WTC11 (cell line): Measurements from ENCODE around the gene NBPF15.

DNA sequence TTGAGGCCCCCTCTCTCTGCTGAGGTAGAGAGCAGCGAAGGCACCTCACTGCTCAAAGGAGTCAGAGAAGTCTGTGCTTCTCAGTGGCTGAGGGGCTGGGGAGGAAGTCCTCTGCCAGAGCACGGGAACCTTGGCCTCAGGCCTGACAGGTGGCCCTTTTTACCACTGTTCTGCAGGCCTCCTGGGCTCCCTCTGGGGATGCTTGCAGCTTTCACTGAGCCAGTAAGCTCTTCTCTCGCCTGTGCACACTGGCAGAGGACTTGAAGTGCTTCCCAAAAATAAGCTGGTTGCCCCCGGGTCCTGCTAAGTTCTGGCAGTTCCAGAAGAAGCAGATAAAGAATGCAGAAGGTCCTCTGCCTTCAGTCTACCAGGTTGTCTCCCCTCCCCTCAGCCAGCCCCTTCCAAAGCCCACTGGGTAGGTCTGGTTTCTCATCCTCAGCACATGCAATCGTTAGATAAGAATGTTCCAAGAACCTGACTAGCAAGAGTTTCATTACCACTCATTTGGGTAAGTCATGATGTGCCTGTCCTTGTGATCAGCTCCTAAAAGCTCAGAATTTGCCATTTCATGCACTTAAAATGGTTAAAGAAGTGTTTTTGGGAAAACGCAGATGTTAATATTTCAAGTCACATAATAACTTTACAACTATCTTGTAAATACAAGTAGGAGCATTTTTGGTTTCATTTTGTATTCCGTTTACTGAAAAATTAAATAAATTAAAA lies 53.9 kb downstream of the TENT5C start:
- PRO-cap = no peak

- PRO-cap = no peak
Measured at GRCh38 chr1:117676028-117676455, 70.2 kb downstream of the TENT5C start.

DNA sequence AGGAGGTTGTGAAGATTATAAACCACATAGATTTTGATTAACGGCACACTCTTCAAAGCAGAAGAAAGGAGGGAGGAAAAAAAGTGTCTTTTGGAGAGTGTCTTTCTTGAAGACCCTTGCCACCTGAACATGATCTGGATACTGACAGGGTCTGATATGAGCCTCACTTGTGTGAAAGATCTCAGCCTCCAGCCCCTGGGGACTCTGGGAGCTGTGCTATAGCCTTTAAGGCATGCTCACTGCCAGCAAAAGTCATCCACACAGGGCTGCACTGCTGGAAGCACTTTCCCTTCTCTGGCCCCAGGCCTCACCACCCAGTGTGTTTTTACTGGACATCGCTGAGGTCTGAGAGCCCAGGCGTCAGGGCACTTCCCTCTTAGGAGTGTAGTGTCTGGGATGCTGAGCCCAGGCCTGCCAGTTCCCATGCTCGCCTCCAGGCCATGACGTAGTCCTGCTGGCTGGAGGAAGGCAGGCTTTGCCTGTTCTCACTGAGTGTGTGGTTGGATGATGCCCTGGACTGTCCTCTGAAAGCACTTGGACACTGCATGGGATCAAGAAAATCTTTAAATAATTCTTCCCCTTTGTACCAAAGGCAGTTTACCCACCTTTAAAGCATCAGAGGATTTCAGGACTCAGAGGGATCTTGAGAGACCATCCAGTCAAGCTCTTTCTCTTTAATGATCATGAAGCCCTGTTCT lies 101.2 kb downstream of the GDAP2 start:
- PRO-cap = no peak

DNA sequence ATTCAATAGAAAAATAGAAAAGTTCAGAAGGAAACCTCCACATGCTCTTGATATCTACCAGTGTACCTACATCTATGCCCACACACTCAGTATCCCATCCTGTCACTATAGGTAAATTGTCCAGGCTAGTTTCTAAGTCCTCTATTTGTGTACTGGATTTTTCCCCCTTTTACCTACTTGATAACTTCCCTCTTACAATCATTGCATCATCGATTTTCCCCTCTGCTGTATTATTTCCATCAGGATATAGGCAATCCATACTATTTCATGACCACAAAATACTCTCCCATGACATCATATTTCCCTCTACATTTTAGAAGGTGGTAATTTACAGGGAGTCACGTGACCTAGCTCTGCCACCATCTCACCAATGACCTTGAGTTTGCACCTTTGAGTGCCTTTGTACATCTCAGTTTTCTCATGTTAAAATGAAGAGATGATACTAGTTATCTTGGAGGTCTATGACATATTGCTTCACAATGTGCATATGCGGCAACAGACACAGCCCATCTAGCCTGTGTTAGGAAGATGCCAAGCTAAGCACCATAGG lies 88.2 kb downstream of the GDAP2 start:
- PRO-cap = no peak

- PRO-cap = no peak
Measured at GRCh38 chr1:117960131-117960330, 30.5 kb downstream of the WDR3 start.

GRCh38 chr1:118988524-118988748 lies 293 bp upstream of the TBX15 start:
- PRO-cap = no peak

DNA sequence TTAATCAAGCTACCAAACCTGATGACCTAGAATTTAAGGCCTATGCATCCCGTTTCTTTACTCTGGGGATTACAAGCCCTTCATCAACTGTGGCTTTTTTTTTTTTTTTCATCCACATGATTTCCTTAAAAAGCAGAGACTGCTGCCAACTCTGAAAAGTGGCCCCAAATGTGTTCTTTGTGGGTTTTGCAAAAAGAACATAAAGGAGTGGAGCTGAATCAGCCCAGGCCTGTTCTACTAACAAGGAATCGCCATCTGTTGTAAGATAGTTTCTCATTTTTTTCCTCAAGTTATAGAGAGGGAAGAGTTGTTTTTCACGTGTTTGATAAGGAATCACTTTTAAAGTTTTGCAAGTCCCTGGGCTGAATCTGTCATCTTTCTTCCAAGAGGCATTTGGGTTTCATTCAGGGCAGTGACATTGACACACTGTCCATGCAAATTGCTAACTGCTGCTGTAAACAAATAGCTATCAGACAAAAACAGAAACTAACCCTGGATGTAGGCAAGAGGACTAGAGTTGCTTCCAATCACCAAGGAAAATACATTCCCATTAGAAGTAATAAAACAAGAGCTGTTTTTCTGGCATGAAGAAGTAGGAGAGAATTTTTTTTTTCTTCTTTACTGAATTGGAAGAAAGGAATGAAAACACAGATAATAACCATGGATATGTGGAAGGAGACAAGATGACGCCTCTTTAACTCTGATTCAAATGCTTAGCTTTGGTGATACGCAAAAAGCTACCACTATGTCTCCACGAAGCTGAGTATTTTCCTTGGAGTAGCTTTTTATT lies 58.7 kb upstream of the TBX15 start:
- PRO-cap = no peak

GRCh38 chr1:119675163-119675957 lies 27.3 kb upstream of the ZNF697 start:
- PRO-cap = bidirectional peak, plus-strand start at chr1:119675511, minus-strand start at chr1:119675399

DNA sequence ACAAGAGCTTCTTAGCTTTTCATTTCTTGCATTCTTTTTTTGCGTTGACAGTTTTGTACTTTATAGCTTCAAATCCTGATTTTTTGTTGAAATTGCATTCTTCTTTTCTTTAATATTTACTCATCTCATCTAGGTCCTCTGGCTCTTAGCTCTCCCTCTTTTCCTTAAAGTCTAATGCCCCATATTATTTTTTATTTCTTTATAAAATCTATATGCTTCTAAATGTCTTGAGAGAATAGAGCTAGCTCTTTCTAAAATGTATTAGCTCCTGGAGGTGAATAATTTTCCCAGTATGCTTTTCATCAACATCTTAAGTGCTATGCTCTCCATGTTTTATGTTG lies 17.4 kb downstream of the ADAM30 start:
- PRO-cap = no peak

DNA sequence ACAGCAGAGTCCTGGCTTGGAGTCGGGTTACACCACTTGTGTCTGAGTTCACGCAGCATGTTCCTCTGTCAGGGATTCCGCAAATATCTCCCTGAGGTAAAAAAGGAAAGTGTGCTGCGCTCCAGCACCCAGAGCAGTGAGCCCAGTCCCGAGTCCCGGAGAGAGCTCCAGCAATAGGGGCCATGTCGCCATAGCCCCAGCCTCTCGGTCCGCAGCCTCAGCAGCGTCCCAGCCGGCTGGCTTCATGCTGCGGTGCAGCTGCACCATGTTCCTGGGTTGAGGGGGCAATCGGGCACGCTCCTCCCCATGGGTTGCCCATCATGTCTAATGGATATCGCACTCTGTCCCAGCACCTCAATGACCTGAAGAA lies 101.2 kb upstream of the SEC22B start:
- PRO-cap = no peak

- PRO-cap = no peak
Measured at GRCh38 chr1:120432912-120433811, 18.3 kb downstream of the NBPF8 start.

GRCh38 chr1:120557085-120557496 lies 142.3 kb downstream of the NBPF8 start:
- PRO-cap = no peak

DNA sequence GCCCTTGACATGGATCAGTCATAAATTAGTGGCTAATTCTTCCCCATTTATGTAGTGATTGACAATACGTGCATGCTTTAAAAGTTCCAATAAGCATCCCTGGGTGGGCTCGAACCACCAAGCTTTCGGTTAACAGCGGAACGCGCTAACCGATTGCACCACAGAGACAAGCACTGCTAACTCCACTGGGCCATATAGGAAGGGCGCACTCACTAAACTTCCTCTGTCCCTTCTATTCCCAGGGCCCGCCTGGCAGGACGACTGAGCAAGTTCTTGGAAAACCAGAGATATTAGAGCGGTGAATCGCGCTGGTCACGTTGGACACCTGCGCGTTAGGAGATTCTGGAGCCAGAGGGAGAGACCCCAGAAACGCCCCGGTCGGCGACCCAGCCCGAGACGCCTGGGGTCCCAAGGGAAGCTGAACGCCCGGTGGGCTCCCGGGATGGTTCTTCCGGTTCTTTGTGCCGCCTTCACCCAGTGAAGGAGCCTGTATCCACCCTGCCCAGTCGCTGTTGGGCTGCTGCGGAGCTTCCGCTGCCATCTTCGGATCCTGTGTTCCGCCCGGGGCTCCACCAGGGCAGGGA lies 62.7 kb downstream of the PPIAL4A start:
- PRO-cap = unidirectional peak, plus-strand start at position 222 of the sequence

GRCh38 chr1:121051213-121051920 lies 132.8 kb downstream of the FAM72B start:
- PRO-cap = unidirectional peak, plus-strand start at chr1:121051317

DNA sequence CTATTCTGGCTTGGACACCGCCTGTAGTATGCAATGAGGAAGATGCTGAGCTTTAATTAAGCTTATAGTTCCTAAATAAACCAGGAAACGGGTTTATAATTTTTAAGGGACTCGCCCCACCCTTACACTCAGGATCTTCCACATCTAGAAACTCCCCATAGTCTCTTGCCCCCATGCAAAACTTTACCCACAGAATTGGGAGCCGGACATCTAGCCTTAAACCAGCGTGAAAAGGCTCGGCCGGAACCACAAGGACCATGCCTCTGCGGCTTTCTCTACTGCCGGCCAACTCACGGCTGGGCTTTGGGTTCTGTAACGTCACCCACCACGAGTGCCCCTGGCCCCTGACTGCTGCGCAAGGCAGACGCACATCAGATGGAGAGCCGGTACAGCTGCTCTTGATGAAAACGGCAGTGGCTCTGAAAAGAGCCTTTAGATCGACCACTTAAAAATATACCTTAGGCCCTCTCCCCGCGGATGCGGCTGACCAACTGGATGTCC lies 66.4 kb downstream of the FAM72B start:
- PRO-cap = no peak

- PRO-cap = bidirectional peak, plus-strand start at chr1:121519132, minus-strand start at chr1:121519046
Measured at GRCh38 chr1:121518535-121519484, 334.0 kb downstream of the SRGAP2C start.

DNA sequence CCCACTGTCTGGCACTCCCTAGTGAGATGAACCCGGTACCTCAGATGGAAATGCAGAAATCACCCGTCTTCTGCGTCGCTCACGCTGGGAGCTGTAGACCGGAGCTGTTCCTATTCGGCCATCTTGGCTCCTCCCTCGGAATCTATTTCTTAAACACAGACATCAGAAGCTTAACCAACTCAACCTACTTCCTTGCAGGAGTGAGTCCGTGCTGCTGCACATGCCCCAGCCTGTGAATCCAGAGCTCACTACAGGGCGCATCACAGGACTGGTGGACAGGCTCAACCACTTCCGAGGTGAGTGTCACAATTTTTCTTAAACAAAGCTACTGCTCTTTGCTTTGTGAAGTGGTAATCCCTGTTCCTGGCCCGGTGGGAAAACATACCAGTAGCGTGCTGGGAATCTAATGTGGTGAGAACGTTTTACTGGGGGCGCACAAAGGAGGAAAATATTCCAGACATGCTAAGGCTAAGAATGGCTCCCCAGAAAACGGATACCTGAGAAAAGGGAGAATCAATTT lies 353.4 kb downstream of the SRGAP2C start:
- PRO-cap = no peak

- PRO-cap = unidirectional peak, plus-strand start at chr1:143643458
Measured at GRCh38 chr1:143643029-143643667, 262.6 kb downstream of the H3-7 start.

DNA sequence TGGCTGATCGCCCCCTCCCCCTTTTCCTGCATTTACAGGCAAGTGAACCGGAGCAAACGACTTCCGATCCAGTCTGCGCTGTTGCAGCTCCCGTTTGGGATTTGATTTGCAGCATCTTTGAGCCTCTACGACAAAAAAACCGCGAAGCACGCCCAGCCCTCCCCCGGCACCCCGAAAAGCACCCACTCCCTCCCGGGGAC lies 2.6 kb upstream of the FAM72C start:
- PRO-cap = no peak

- PRO-cap = unidirectional peak, minus-strand start at chr1:144461599; unidirectional peak, minus-strand start at chr1:144461659
Measured at GRCh38 chr1:144460974-144461969, at the start of gene NBPF15. Gene NBPF15 (minus strand): TSS chr1:144461669.